Progenitor cell of endocrine pancreas (in vitro differentiated cells): ENCODE measurements around a stretch of chr3.

GRCh38 chr3:191430016-191430678 is 30.8 kb upstream of the PYDC2 start:
- PRO-cap: no peak

DNA sequence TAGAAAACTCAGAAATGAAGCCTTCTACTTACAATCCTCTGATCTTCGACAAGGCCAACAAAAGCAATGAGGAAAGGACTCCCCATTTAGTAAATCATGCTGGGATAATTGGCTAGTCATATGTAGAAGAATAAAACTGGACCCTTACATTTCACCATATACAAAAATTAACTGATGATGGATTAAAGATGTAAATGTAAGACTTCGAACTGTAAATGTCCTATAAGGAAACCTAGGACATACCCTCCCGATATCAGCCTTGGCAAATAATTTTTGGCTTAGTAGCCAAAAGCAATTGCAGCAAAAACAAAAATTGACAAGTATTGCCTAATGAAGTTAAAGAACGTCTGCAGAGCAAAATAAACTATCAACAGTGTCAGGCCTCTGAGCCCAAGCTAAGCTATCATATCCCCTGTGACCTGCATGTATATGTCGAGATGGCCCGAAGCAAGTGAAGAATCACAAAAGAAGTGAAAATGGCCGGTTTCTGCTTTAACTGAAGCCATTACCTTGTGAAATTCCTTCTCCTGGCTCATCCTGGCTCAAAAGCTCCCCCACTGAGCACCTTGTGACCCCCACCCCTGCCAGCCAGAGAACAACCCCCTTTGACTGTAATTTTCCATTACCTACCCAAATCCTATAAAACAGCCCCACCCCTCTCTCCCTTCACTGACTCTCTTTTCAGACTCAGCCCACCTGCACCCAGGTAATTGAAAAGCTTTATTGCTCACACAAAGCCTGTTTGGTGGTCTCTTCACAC is 466.2 kb downstream of the PYDC2 start:
- PRO-cap: no peak

- PRO-cap: no peak
Measured at GRCh38 chr3:192063364-192063977, 602.5 kb downstream of the PYDC2 start.

DNA sequence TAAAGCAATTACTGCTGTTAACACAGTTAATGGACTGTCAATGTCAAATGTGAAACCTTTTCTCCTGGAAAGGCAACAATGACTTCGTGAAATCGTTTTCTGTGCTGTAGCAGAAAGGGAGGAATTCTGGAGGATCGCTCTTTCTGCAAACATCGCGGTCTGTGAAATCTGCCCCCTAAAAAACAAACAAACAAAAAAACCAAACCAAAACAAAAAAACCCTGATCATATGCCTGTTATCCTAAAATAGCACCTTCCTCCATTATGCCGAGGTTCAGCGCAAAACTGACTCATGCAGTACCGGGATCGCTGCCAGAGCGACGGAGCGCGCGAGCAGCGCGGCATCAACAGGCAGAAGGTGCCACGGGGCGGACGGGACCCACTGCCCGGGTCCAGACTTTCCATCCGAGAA is 156.2 kb downstream of the FGF12 start:
- PRO-cap: no peak

DNA sequence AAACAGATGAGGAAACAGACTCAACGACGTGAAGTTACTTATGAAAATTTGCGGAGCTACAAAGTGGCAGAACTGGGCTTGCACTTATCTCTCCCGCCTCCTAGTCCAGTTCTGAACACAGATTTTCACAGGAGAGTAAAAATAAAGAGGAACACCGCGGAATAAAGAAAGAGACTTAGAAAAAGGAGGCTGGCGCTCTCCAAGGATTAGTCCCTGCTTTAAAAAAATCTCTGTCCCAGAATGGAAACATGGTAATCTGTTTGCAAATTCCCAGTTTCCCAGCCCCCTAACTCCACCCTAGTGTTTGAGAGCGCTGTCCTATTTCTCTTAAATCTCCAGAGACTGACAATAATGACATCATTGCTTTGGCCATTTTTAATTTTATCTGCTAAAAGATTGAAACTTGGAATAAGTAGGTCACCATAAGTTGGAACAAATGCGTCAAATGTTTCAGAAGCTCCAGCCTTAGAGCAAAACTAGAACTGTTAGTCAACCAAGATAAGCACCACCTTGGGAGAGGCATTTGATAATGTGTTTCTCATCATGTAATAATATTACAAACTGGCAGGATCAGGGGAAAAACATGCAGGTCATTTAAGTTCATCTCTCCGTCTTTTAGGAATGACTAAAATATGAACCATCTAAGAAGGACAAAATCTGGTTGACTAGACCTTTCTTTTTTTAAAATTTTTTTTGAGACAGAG is 25.7 kb upstream of the MB21D2 start:
- PRO-cap: no peak

DNA sequence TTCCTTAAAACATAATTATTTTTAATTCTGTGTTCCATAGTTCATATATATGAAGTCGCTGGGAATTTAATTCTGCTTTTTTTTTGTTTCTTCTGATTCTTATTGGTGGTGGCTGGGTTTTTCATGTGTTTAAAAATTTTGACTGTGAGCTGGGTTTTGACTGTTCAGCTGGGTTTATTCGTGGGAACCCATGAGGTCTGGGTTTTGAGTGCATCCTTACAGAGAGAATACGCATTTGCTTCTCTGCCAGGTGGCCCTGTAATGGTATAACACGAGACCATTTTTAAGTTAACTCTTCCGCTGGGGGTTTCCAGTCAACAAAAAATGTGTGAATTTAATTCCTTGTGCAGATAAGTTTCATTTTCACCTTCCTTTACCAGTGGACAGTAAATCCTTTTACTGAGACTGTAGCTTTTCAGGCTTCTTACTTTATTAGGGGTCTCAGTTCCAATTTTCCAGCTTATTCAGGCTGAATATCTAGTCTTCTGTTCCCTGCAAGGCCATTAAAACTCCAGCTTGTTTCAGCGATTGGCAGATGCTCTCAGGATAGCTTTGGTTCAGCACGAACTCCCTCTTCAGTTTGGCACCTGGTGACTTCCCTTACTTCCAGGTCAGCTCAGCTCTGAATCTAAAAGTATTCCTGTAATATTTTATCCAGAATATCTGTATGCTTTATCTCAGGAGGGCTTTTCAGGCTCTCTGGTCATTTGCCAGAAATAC is 149.7 kb downstream of the OPA1 start:
- PRO-cap: no peak

GRCh38 chr3:193841747-193843000 is 249.2 kb downstream of the OPA1 start:
- PRO-cap: no peak

GRCh38 chr3:194047094-194047810 is 88.7 kb upstream of the HES1 start:
- PRO-cap: no peak

DNA sequence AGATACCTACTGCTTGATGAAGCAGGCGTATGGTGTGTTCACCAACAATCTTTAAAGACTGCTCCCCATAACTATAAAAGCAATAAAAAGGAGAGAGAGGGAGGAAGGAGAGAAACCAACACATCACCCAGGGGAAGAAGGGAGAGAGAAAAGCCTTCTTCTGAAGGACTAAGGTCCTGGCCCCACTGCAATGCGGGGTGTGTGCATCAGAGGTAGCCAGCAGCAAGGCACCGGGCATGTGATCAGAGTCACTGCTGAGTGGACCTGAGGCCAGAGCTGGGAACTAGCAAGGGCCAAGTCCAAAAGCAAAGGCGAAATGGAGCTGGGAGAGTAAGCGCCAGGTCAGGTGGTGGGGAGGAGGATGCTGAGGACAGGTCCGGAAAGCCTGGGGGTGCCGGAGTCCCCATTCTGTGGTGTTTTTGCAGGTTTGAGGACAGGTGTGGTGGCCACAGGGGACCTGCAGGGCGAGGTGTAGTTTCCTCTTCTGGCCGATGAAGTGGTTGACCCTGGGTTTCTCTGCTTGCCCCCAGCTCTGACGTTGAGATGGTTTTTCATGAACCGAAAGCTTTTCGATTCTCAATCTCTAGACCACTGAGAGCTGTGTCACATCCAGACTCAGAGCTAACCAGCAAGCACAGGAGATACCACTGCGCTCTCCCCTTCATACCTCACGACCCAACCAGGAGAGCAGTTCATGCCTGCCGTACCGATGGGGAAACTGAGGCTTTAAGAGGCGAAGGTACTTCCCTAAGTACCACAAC is 35.1 kb upstream of the HES1 start:
- PRO-cap: no peak

GRCh38 chr3:194133553-194134707 is 2.0 kb upstream of the HES1 start:
- PRO-cap: bidirectional peak, plus-strand start at chr3:194133950, minus-strand start at chr3:194133851; bidirectional peak, plus-strand start at chr3:194134459, minus-strand start at chr3:194134397; bidirectional peak, plus-strand start at chr3:194135192, minus-strand start at chr3:194134618

DNA sequence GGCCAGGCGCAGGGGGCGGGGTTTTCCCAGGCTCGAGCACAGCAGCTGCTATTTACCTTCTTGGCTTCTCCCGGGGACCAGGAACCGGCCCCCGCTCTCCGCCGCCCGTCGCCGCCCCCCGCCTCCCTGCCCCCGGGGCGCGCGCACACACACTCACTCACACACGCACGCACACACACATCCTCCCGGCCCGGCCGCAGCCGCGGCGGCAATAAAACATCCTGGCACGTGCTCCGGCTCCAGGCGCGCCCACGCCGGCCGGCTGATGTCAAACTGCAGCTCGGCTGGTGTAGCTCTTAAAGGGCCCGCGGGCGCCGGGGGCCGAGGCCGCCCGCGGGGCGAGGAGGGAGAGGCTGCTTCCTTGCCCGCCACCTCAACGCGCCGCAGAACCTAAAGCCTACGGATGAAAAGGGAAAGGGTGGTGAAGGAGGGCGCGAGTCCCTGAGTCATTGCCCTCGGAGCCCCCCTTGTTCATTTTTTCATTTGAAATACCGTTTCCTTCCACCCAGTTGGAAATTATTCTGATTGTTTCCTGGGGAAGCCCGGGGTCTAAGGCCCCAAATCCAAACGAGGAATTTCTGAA is 963 bp upstream of the HES1 start:
- PRO-cap: bidirectional peak, plus-strand start at position 299 of the sequence, minus-strand start outside the sequence; bidirectional peak, plus-strand start at position 384 of the sequence, minus-strand start at position 392 of the sequence

- PRO-cap: no peak
Measured at GRCh38 chr3:194176650-194177000, 40.7 kb downstream of the HES1 start.

DNA sequence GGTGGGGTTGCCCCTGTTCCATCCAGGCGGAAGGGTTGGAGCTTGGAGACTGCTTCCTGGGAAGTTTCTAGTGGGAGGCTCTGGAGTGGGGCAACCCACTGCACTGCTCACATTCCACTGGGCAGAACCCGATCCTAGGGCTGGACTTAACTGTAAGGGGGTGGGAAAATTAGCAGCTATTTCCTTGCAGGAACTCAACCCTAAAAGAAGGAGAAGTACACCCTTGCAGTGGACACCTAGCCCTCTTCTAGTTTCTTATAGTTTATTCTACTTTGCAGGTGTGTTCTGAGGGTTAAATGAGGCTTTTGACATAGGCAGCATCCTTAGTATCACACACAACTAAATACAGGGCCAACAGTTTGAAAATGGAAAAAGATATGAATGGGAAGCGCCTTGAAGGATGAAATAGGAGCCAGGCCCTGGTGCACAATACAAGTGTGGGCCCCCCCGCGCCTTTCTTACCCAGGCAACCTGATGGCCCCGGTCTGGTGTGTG is 102.1 kb downstream of the CPN2 start:
- PRO-cap: no peak

GRCh38 chr3:194300109-194300794 is 50.9 kb downstream of the CPN2 start:
- PRO-cap: no peak

- PRO-cap: no peak
Measured at GRCh38 chr3:194321658-194321942, 29.5 kb downstream of the CPN2 start.

- PRO-cap: no peak
Measured at GRCh38 chr3:194323459-194324853, 27.2 kb downstream of the CPN2 start.

DNA sequence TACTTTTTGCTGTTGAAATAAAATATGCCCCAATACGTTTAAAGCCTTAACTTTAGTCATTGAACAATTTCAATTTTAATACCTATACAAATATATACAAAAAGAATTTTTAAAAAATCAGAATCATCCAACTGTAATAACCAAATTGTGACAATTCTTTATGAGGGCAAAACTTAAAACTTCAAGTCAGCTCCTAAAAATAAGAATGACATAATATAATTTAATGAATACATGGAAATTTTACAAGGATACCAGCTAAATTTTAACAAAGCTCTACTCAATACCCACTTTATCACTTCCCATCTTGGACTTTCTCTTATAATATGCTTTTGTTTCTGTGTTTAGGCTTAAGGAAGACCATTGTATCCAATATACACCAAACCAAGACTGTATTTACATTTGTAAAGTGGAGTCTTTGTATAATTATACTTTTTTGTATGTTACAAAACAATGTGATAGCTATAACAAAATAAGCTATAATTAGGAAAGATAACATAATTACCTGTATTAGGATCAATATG is 16.9 kb downstream of the ATP13A3 start:
- PRO-cap: no peak

DNA sequence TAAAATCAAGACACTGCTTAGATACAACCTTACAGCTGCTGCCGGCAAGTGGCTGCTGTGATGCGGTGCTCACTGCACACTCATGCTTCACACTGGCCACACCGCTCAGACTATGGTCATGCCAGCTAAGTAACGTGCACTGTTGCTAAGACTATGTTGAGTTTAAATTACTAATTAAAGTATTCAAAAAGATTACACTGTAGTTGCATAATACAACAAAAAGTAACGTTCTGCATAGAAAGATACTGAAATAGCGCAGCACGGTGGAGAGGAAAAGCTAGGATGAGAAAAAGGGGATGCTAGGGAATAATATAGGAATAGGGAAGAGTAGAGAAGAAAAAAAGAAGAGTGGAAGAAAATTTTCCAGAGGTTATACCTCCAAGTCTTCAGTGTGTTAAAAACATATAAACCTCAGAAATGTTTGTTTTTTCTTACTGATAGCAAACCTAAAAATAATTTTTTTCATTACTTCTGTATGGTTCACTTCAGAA is 12.0 kb downstream of the ATP13A3 start:
- PRO-cap: no peak

DNA sequence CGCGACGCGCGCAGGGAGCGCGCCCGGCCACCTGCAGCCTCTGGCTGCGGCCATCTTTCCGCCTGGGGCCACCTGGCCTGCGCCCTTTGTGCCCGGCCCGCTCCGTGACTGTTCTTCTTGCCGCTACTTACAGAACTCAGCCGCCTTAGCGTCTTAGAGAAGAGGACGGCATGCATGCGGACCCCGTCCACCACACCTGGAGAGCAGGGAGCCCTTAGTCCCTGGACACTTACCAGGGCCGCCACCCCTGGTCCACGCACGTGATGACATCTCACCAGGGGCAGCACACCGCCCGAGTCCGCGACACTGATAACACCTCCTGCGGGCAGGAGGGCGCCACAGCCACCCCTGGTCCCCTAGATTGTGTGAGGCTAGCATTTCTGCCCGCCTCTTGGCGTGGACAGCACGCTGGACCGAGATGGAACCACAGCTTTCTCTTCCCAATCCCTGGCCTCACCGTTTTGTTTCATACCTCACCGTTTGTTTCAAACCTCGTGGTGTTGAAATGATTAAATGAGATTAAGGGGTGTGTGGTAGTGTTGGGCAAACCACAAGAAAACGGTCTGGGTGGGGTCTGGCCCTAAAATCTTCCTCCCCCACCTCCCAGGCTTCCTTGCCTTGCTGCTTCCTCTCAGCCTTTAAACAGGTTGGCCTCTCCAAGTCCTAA is 1.1 kb upstream of the ATP13A3 start:
- PRO-cap: unidirectional peak, minus-strand start at position 273 of the sequence

- PRO-cap: no peak
Measured at GRCh38 chr3:194497701-194498175, 10.9 kb upstream of the ATP13A3 start.